ENCODE measurements around the genes HCN1, EMB, ISL1 and ESM1.

DNA sequence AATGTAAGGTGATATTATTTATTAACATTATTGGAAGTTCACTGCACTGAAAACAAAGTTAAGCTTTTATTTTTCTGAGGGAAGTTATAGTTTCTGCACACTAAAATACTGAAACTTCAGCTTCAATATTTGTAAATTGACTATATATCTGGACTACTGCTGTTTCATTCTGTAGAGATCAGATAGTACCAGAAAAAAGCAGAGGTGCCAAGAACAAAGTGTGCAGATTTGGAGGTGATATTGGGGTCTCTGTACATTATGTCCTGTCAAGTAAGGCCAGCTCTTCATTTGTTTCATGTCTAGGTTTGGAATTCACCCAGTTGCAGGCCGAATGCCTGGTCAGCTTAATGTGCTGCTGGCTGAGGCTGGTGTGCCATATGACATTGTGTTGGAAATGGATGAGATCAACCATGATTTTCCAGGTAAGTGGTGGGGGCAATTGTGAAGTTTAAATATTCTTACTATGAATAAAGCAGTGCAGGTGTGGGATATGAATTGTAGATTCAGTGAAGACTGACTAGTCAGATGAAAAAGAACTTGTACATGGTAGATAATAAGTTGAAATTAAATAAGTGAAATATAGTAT lies 96.9 kb downstream of the NNT start:
- PRO-cap, result no peak

DNA sequence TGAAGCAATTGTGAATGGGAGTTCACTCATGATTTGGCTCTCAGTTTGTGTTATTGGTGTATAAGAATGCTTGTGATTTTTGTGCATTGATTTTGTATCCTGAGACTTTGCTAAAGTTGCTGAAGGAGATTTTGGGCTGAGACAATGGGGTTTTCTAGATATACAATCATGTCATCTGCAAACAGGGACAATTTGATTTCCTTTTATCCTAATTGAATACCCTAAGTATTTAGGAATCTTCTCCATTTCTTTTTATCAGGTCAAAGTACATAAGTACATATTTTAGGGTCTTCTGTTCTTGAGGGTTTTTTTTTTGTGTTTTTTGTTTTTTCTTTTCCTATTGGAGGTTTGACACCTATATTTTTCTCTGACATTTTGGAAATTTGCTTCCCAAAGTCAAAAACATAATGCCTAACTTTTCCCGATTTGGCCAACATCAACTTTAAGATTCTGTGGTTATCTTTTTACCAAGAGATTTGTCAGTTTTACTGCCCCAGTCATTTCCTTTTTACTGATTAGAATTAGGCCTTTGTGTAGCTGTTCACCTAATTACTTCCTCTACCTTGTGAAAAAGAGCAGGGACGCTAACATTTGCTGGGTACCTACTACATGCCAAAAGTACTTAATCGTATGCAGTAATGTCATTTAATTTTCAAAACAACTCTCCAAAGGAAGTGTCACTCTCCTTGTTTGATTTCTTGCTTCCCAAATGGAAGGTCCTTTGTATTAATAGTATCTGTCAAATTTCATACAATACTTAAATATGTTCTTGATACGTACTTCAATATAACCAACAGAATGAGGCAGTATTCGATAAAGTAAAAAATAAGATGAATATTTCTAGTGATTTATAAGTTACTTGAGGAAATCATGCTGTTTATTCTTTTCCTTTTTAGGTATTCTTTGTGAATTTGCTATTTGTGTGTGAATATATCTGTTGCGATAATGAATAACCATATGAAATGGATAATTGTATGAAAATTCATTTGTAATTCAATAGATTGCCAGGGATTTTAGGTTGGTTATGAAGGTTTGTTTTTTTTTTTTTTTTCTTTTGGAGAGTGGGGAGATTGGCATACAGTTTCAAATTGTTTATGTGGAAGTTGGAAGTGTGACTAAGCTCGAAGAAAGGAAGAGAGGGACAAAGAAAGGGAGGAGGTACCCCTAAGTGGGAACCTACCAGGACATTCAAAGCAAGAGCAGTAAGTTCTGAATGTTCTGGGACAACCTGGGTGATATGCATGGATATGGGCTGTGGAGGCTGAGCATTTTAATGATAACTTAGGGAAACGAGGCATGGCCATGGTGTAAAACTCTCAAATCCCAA lies 18.0 kb downstream of the MRPS30 start:
- PRO-cap, result no peak

- PRO-cap, result no peak
Observed at GRCh38 chr5:45695963-45696768, at the start of gene HCN1. Gene HCN1 (minus strand): TSS chr5:45696380.

DNA sequence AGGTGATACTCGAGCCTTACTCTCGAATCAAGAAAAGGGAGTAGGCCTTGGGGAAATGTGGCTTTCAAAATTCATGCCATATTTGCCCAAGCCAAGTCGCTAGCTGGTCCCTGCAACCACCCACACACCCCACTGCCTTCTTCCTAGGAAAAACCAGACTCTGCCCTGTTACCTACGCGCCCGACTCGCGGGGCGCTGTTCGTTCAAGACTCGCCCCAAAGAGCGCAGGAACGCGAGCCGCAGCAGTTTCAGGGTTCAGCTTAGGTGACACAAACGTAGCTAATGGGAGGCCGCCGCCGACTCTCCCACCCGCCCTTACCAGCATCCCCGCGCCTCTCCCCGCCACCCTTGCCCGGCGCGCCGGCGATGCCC lies 503 bp downstream of the EMB start:
- PRO-cap, result no peak

GRCh38 chr5:50440971-50442024 lies at the start of gene EMB:
Gene EMB (minus strand): TSS chr5:50441288.
- PRO-cap, result no peak

DNA sequence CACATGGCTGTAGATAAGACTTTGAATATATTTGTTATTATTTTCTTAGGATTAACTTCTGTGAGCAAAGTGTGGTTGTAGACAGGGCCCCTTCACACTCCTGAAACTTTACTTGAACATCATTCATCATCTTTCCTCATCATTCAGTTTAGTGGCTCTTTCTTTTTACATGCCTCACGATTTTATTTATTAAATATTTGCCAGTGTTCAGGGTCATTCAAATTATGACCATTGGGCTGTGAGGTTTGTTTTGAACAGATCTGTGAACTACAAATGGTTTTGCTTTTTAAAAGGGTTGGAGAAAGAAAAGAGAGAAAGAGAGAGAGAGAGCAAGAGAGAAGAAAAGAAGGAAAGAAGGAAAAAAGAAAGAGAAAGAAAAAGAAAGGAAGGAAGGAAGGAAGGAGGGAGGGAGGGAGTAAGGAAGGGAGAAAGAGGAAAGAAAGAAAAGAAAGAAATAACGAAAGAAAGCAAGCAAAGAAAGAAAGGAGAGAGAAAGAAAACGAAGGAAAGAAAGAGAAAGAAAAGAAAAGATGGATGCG lies 103.9 kb downstream of the PARP8 start:
- PRO-cap, result no peak

DNA sequence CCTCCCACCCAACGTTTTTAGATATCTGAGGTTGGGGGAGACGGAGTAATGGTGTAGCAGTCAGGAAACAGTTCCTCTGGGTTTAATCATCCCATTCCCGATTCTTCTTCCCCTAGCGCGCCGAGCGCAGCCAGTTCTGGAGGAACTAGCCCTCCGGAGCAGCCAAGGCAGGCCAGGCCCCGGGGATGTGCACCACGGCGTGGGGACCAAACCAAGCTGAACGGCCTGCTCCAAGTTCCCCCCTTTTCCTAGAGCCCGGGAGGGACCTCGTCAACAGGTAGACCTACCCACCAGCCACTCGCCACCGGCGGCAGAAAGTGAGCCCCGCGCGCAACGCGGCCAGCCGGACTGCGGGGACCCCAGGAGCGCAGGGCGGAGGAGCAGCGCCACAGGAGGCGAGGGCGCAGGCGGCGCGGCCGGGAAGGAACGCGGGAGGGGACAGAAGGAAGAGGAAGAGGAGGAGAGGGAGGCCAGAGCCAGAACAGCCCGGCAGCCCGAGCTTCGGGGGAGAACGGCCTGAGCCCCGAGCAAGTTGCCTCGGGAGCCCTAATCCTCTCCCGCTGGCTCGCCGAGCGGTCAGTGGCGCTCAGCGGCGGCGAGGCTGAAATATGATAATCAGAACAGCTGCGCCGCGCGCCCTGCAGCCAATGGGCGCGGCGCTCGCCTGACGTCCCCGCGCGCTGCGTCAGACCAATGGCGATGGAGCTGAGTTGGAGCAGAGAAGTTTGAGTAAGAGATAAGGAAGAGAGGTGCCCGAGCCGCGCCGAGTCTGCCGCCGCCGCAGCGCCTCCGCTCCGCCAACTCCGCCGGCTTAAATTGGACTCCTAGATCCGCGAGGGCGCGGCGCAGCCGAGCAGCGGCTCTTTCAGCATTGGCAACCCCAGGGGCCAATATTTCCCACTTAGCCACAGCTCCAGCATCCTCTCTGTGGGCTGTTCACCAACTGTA lies at the start of gene ISL1:
Gene ISL1, plus strand, starts transcription at position 766 of the 948 bp plus-strand sequence.
- PRO-cap, result bidirectional peak, plus-strand start at position 743 of the sequence, minus-strand start at position 581 of the sequence

DNA sequence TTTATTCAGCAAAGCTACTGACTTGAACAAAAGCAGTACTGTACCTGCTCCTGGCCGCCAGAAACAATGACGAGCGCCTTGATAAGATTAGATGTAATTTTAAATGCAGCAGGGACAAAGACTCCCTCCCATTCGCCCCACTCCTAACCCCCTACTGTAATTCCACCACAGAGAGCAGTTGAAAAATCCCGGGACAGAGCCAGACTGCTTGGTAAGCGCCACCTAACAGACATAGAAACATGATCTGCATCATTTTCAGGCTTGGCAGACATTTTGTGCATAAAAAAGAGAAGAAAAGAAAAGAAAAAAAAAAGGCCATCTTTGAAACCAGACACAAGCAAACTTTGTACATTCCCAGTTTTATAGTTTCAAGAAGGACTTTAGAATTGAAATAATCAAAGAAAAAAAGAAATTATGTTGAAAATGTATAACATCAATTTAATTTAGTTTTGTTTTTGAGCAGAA lies 82.0 kb downstream of the ISL1 start:
- PRO-cap, result no peak

- PRO-cap, result no peak
Observed at GRCh38 chr5:52775915-52776428, 11.7 kb upstream of the ITGA1 start.

GRCh38 chr5:52777180-52777505 lies 10.6 kb upstream of the ITGA1 start:
- PRO-cap, result no peak

DNA sequence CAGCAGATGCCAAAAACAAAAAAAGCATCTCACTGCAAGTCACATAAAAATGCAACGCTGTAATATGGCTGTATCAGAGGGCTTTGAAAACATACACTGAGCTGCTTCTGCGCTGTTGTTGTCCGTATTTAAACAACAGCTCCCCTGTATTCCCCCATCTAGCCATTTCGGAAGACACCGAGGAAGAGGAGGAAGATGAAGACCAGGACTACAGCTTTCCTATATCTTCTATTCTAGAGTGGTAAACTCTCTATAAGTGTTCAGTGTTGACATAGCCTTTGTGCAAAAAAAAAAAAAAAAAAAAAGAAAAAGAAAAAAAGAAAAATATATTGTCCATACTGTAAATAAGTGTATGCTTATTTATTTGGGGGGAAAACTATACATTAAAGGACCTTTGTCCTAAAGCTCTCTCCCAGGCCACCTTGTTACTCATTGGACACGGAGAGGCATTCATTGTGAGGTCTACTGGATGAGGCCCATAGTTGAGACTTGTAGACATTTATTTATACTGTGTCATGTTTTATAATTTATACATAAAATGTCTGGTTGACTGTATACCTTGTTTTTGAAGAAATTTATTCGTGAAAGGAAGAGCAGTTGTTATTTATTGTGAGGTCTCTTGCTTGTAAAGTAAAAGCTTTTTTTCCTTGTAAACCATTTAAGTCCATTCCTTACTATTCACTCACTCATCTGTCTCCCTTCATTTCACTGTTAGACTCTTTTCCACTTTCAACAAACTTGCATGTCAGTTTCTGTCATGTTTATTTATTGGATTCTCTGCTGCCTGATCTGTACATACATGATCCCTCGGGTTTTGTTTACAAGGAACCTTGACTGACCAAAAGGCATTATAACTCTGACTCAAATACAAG lies 5.6 kb downstream of the FST start:
- PRO-cap, result no peak

DNA sequence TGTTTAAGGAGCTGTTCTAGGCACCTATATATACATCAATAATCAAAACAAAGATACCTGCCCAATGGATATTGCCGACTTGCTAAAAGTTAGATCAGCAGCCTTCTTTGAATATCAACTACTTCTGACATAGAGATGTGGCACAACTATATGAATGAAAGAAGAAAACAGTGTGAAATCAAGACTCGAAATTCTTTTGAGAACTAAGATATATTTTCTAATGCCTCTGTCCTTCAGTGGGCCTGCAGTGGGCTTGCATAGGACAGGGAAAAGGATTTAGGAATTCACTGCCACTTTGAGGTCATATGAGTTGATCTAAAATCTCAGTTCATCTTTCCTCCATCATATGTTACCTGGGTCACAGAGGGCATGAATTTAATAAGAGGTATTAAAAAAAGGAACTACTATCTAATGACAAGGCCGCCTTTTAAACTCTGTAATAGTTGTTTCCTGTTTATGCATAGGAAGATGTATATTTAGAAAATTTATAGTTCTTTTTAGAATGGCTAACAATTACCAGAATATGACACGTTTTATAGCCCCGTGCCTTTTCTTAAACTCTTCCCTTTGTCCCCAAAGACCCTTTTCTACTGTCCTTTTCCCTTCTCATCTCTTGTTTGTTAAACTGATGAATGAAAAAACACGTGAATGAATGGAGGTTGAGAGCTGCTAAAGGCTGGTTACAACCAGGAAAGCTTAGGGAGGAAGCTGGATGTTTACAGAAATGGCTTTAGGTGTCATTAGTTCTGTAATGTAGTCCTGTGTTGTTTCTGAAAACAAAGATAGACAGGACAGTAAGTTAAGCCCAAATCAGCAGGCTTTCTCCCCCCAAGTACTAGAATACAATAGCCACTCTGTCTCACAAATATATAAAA lies 215.3 kb downstream of the ARL15 start:
- PRO-cap, result no peak

- PRO-cap, result no peak
Observed at GRCh38 chr5:54136856-54137406, 173.4 kb downstream of the ARL15 start.

GRCh38 chr5:54537969-54538529 lies 20.5 kb downstream of the SNX18 start:
- PRO-cap, result no peak

GRCh38 chr5:54742207-54742953 lies 224.8 kb downstream of the SNX18 start:
- PRO-cap, result no peak

DNA sequence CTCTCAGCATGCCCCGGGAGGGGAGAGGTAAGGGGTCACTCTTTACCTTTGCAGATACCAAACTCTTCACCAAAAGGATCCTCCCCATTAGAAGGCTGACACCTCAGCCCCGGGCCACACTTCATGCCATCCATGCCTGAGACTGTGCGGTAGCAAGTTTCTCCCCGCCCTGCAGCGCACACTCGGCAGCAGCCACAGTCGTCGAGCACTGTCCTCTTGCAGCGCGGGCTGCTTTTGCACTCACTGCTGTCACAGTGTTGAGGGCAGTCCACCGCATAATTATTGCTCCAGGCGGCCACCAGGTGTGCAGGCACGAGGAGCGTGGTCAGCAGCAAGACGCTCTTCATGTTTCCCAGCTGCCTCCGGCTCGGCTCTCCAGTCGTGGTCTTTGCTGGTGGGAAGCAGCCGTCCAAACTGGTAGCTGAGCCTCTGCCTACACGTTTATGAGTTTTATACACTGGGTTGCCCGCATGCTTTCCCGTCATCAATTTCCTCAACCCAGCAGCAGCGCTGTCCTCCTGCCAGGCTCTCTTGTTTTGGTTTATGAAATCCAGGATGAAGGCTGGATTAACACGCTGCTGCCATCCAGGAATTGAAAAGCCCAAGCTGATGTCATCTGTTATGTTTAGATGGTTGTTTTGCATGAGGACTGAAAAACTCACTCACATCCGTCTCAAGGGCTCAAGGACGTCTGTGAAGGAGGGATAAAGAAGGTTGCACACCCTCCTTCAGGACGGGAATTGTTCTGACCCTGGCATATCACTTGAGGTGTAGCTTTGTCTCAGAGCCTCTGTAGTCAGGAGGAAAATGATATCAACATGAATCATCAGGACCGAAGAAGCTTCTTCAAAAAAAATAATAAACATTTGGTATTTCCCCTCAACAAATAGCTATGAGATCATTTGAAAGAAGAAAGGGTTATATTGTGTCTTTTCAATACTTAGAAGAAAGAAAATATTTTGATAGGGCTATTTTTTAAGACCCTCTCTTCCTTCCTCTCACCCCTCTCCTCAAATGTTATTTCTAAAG lies at the start of gene ESM1:
Gene ESM1, minus strand, starts transcription at position 423 of the 1,029 bp plus-strand sequence.
- PRO-cap, result no peak

GRCh38 chr5:55096699-55097370 lies 5.6 kb upstream of the GZMA start:
- PRO-cap, result no peak

GRCh38 chr5:55231184-55232112 lies 2.0 kb downstream of the CCNO start:
- PRO-cap, result no peak

GRCh38 chr5:55234153-55234726 lies 832 bp upstream of the CCNO start:
- PRO-cap, result no peak

DNA sequence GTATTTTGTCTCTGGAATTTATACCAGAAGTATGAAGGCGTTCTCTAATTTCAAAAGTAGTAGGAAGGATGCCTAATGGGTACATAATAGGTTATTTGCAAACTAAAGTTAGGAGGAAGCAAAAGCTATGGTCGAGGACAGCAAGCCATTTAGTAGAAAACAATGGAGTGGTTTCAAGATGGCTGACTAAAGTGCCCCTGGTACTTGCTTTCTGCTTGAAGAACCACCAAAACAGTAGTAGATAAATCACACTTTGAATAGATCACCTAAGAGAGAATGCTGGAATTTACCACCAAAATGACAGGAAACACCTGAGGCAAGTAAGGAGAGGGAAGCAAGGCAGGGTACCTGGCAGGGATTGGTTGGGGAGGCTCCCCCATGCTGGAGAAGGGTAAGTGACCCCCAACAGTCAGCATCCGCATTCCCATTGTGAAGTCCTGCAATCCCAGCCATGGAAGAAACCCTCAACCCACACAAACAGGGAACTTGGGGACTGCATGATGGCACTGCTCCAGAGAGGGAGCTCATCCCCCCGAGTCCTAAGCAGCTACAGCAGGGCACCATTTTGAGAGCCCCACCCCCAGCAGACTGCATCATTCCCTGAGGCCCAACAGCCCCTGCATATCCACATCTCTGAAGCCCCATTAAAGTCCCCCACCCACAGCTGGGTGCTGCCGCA lies 105.5 kb downstream of the PLPP1 start:
- PRO-cap, result no peak